Esophagus muscularis mucosa (tissue), 4 donors: ENCODE data around the gene IFNGR2.

GRCh38 chr21:32544514-32545229 lies 40.7 kb downstream of the TCP10L start:
- PRO-cap, result no peak
- RAMPAGE, long total RNA, 4 experiments, result no peak in any of the 4 experiments

DNA sequence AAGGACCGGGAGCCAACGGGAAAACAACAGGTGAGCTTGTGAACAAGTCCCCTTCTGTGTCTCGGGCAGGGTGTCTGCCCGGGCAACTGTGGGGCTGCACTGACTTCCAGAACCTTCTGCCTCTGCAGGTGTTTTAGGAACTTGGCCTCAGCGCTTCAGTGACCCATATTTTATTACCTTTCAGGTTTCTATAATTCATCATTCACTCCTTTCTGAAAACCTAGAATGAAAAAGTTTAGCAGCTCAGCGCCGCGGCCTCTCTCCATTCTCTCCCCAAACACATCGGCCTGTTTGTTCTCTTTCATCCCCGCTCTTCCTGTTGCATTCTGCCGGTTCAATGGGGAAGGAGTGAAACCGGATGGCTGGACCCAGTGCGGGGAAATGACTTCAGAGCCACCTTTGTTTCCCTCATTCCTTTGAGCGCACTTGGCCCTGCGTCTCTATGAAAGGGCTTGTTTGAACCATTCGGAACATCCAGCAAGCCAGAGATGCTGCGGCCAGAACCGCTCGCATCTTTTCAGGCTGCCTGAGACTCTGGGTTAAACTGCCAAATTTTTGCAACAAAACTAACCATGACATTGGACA lies 5.4 kb upstream of the OLIG1 start:
- PRO-cap, result no peak
- RAMPAGE, long total RNA, 4 experiments, result no peak in any of the 4 experiments

DNA sequence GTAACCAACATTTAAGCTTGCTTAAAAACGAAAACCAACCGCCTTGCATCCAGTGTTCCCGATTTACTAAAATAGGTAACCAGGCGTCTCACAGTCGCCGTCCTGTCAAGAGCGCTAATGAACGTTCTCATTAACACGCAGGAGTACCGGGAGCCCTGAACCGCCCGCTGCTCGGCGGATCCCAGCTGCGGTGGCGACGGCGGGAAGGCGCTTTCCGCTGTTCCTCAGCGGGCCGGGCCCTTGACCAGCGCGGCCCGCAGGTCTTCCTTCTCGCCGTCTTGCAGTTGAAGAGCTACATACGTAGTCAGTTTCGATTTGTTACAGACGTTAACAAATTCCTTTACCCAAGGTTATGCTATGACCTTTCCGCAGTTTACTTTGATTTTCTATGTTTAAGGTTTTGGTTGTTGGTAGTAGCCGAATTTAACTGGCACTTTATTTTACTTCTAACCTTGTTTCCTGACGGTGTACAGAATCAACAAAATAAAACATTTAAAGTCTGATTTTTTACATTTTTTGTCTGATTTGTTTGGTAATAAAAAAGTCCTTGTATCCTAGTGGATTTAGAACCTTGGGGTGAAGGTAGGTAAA lies 2.1 kb downstream of the OLIG1 start:
- PRO-cap, result no peak
- RAMPAGE, long total RNA, 4 experiments, result no peak in any of the 4 experiments

DNA sequence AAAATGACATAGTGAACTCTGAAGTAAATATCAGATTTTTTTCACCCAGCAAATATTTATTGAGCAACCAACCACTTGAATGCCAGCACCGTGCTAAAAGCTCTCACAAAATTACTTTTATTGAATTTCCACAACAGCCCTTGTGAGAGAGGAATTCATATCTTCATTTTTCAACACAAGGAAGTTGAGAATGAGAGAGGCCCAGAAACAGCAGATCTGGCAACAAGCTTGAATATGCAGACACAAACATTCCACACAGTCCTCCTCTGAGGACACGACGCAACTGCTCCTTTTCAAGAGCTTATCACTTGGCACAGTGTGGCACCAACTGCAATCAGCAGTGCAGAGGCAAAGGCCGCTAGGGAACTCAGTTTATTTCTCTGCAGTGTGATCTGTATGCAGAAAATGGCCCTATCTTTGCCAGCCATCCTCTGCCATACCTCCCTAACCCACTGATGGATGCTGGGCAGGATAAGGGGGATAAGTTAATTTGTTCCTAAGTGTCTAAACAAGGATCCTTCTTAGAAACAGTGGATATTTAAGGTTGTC lies 32.2 kb upstream of the IFNAR2 start:
- PRO-cap, result no peak
- RAMPAGE, long total RNA, 4 experiments, result no peak in any of the 4 experiments

DNA sequence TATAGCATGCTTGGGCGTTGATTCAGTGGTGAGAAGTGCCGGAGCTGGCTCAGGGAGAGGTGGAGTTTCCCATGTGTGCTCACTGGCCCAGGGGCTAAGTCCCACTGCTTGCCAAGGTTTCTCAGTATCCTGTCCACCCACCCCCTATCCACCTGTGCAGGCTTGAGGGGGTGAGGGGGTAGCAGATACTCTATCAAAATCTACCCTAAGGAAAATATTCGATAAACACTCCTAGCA lies 1.2 kb downstream of the IFNAR2 start:
- PRO-cap, result bidirectional peak, plus-strand start at position 28 of the sequence, minus-strand start at position 37 of the sequence
- RAMPAGE, long total RNA, 4 experiments, result no peak in any of the 4 experiments

DNA sequence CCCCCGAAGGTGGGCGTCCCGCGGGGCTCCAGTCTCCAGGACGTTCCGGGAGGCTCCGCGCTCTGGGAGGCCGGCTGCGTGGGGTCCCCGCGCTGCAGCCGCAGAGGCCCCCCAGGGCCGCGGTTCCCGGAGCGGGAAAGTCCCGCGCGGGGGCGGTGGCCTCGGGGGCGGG lies 147 bp upstream of the IFNGR2 start:
- PRO-cap, result bidirectional peak, plus-strand start outside the sequence, minus-strand start at position 125 of the sequence
- RAMPAGE, long total RNA, 4 experiments, result no peak in any of the 4 experiments

- PRO-cap, result bidirectional peak, plus-strand start at chr21:33403423, minus-strand start at chr21:33403304; bidirectional peak, plus-strand start at chr21:33403887, minus-strand start at chr21:33403629
- RAMPAGE, long total RNA, 4 experiments, result no peak in any of the 4 experiments
These were observed at the start of gene IFNGR2 for GRCh38 chr21:33403352-33403954. IFNGR2 (plus strand) TSS chr21:33403413.

GRCh38 chr21:33550572-33551496 lies 8.0 kb downstream of the SON start:
- PRO-cap, result no peak
- RAMPAGE, long total RNA, 4 experiments, result no peak in any of the 4 experiments

DNA sequence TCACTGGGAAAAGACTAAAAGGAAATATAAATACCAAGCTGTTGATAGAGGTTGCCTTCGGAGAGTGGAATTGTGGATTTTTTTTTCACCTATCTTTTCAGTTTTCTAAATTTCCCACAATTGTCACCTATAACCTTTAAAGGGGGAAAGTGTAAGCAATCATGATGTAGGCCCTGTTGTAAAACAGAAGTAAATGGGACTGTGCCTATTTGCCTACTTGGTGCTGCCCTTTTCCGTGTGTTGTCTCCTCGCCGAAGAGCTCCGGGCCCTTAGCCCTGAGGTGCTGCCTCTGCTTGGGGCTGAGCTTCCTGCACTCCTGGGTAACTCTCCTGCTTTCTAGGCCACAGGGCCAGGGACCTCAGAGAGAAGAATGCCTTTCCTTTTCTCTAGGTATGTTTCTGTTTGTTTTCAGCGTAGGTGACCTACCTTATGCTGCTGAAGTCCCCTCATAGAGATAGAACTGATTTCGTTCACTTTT lies 61.4 kb downstream of the ITSN1 start:
- PRO-cap, result no peak
- RAMPAGE, long total RNA, 4 experiments, result no peak in any of the 4 experiments

- PRO-cap, result no peak
- RAMPAGE, long total RNA, 4 experiments, result no peak in any of the 4 experiments
These were observed 20.8 kb downstream of the ATP5PO start for GRCh38 chr21:33894752-33895178.

DNA sequence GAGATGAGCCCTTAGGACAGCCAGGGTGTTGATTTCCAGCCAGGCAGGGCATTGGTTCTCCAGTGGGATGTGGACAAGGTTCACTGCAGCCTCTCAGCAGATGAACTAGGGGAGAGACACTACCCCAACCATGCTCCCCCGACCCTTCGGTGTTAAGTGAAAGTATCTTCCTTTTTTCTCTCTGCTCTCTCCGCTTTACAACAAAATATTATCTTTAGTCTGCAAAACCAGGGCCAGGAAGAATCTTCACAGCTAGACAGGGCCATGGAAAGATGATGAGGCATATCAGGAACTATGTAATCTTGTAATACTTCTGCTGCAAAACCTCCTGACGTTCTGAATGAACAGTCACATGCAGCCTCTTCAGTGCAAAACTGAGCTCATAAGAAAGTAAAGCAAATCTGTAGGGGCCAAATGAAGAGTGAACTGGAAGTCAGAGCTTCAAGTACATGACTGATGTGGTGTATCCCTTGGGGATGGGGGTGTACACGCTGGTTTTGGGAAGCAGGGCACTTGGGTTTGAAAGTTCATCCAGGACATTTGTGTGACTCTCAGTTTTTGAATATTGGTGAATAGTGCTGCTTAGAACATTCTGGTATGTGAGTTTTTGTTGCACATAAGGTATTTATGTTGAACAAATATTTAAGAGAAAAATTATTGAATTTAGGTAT lies 36.1 kb upstream of the ATP5PO start:
- PRO-cap, result no peak
- RAMPAGE, long total RNA, 4 experiments, result no peak in any of the 4 experiments

- PRO-cap, result no peak
- RAMPAGE, long total RNA, 4 experiments, result no peak in any of the 4 experiments
These were observed 131.0 kb downstream of the MRPS6 start for GRCh38 chr21:34204444-34204690.

DNA sequence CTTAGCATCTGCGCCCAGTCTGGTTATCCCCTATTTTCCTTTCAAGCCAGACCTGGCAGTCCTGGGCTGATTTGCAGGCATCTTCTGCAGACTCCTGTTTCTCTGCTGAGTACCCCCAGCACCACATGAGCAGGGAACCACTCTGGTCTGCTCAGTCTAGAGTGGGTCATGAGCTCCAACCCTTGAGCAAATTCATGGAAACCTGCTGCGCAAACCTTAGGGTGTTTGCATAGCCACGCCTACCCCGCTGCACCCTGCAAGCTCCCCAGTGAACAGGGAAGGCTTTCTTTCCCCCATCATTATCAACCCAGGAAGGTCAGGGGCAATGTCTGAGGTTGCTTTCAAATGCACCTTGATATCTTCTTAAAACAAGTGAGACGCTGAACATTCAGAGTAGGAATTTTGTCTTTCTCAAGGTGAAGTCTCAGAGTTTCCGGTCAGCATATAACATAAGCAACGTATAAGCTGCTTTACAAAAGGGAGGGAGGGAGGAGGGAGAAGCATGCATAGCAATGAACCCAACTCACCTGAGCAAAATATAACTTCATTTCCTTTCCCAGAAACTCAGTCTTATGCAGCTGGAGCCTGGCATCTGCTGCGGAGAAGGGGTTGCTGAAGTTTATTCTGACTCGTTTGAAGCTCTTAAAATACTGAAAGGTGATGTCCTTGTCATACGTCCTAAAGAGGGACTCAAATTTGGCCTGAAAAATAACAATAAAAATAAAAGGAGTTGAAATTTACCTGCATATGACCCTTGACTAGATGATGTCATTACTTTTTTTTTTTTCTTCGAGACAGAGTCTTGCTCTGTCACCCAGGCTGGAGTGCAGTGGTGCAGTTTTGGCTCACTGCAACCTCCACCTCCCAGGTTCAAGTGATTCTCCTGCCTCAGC lies 11.2 kb upstream of the KCNE1 start:
- PRO-cap, result no peak
- RAMPAGE, long total RNA, 4 experiments, result no peak in any of the 4 experiments

- PRO-cap, result no peak
- RAMPAGE, long total RNA, 4 experiments, result no peak in any of the 4 experiments
These were observed 12.2 kb upstream of the KCNE1 start for GRCh38 chr21:34524196-34524612.

DNA sequence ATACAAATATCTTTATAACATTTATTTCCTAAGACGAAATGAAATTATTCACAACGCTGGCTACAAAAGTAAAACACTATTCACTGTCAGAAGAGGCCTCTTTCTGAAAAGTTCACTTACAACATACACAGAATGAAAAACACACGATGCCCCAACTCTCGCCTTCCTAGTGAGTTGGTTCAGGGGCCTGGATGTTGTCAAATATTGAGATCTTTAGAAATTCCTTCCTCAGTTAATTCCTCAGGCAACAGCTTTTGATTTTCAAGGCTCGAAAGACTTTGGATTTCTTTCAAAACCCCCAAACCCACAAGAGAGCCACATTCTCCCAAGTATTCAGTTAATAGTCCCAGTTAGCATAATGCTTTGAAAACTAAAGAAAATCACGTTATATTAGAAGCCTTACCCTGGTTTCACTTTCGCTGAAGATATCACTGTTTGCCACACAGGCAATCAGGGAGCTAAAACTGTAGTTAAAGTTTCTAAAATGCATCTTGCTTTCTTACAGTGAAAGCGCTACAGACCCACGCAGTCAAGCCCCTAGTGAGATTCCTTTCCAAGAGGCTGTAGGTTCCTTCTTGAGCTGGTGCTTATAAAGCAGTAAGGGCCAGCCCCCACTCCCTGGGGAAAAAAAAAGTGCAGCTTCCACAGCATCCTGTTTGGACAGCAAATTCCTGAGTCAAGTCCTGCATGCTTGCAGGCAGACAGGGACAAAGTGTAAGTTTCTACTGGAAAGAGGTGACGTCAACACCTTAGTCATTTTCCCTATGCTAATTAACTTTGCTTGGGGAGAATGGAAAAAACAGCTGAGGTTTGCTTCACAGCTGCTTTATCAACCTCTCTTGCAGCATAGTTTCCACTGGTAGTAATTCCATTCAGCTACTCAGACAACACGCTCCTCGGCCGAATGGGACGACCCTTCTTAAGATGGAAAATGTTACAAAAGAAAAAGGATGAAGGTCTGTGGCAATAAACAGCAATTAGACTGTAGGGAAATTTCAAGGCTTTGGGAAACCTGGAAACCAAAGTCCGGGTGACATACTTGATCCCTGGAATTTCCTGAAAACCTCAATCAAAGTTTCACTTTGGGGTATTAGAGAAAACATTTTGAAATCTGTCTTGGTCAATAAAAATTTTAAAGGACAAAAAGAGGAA lies 14.6 kb upstream of the KCNE1 start:
- PRO-cap, result bidirectional peak, plus-strand start at position 865 of the sequence, minus-strand start at position 685 of the sequence
- RAMPAGE, long total RNA, 4 experiments, result start-site peak on the minus strand in 2 of 4 experiments, centred at positions 591 to 592 of the sequence, 98 to 429 reads per replicate

DNA sequence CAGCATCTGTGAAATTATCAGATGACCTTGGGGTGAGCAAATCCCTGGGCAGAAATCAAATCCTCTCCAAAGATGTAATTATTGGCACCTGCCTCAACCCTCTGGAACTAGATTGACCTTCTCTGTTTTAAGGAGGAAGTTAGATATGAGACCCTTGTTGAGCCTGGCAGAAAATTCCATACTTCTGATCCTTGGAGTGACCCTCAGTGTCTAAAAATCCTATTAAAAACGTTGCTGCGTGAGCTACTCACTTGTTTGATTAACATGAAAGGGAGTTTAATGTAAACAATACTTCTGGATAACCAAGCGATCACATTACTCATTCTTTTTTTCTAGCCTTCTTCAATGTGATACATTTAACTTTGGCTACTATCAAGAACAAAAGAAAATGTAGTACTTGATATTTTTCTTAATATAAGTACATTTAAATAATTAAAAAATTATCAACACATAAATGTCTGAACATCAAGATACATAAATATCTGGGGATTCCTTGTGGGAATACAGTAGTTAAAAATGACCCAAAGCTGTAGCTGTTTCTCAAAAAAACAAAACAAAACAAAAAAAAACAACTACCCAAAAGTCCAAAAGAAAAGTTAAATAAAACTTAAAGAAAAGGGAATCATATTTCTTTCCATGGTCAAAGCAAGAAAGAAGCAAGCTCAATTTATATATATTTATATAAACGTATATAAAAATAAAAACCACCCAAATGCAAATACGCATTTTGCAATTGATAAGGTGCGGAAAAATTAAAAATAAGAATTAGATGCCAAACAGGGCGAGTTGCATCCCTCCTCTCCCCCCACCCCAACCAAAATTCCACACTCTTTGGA lies 122.3 kb downstream of the CLIC6 start:
- PRO-cap, result no peak
- RAMPAGE, long total RNA, 4 experiments, result no peak in any of the 4 experiments

GRCh38 chr21:34792073-34792676 lies 123.4 kb downstream of the CLIC6 start:
- PRO-cap, result no peak
- RAMPAGE, long total RNA, 4 experiments, result no peak in any of the 4 experiments

DNA sequence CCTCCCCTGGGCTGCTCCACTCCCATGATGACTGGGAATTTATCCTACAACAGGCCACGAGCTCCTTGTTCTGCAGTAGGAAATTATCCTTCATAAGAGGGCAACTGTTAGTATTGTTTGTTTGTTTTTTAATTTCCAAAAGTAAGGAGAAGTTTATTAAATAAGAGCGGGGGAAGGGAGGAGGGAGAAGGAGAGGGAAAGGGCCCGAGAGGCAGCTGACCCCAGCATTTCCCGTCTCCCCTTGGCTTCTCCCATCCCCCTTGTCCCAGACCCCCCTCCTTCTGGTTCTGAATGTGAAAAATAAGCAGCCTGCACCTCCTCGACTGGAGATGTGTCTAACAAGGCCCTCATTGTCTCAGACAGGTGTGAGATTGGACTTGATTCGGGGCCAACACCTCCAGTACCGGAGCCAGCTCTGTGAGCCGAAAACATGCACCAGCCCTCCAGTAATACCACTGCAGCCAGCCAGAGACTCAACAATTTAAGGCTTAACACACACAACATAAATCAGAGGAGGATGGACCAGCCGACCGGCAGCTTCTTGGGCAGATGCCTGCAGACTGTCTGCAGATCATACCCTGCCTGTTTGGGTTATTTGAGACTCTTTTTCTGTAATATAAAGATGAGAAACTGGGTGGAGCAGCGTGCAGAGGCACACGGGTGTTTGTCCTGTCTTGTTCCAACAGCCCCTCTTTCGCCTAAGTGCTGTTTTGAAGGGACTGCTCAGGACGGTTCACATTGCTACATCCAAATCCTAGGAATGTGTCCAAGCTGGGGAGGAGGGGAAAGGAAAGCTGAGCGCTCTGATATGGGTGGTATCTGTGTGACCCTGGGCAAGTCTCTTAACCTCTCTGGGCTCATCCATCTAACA lies 149.6 kb downstream of the CLIC6 start:
- PRO-cap, result no peak
- RAMPAGE, long total RNA, 4 experiments, result no peak in any of the 4 experiments

- PRO-cap, result no peak
- RAMPAGE, long total RNA, 4 experiments, result no peak in any of the 4 experiments
These were observed 156.0 kb downstream of the CLIC6 start for GRCh38 chr21:34824757-34825279.

- PRO-cap, result no peak
- RAMPAGE, long total RNA, 4 experiments, result no peak in any of the 4 experiments
These were observed 189.6 kb downstream of the RUNX1 start for GRCh38 chr21:34859442-34859955.